Rectum (tissue), 1 donor: ENCODE measurements around the genes ZNF599, LSR, USF2 and GPR42.

DNA sequence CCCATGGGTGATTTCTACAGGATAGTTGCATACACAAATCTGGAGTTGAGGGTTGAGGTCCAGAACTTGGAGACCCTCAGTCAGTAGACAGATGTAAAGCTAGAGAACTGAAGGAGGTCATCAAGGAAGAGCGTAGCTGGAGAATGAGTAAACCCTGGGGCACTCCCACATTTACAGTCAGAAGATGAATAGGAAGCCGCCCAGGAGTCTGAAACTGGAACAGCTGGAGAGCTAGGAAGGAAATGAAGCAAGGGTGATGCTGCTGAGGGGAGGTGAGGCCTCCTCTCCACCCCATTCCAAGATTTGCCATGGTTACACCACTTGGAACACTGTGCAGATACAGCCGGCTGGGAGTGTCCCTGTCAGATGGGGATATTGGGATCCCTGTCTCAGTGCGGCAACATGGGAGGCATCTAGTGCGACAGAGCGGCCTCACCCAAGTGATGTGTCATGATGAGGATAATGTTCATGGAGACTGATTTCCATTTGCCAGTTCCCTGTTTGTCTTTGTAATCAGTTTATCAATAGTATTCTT is 51.8 kb upstream of the GPI start:
- PRO-cap = unidirectional peak, plus-strand start at position 241 of the sequence

DNA sequence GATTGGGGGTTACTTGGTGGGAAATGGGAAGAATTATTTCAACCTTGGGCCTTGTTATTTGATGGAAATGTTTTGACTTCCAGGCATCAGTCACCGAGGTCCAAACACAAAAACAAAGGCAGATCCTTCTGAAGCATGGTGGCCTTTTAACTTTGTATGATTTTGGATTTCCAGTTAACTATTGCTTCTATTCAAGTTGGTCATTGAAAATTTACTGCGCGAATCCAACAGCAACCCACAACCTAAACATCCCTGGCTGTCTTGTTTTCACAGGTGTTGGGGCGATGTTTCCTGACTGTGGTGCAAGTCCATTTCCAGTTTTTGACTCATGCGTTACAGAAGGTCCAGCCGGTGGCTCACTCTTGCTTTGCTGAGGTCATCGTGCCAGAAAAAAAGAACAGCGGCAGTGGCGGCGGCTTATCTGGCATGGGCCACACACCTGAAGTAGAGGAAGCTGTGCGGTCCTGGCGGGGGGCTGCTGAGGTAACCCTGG is 45.3 kb upstream of the GPI start:
- PRO-cap = no peak

- PRO-cap = no peak
Observed at GRCh38 chr19:34366186-34366722, 1.3 kb downstream of the GPI start.

DNA sequence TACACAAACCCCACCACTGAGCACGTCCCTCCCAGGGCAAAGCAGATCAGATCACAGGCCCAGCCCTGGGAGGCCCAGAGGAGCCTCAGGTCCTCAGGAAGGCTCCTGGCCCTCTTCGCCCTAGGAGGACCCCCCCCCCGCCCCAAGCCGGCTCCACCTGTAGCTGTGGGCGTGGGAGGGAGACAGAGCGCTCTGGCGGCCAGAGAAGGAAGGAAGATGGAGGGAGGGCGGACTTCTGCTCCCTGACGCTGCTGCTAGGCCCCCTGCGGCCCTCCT is 1.3 kb upstream of the ZNF181 start:
- PRO-cap = unidirectional peak, plus-strand start at position 202 of the sequence

GRCh38 chr19:34734758-34735141 is 707 bp downstream of the ZNF181 start:
- PRO-cap = bidirectional peak, plus-strand start at chr19:34734868, minus-strand start at chr19:34734530

DNA sequence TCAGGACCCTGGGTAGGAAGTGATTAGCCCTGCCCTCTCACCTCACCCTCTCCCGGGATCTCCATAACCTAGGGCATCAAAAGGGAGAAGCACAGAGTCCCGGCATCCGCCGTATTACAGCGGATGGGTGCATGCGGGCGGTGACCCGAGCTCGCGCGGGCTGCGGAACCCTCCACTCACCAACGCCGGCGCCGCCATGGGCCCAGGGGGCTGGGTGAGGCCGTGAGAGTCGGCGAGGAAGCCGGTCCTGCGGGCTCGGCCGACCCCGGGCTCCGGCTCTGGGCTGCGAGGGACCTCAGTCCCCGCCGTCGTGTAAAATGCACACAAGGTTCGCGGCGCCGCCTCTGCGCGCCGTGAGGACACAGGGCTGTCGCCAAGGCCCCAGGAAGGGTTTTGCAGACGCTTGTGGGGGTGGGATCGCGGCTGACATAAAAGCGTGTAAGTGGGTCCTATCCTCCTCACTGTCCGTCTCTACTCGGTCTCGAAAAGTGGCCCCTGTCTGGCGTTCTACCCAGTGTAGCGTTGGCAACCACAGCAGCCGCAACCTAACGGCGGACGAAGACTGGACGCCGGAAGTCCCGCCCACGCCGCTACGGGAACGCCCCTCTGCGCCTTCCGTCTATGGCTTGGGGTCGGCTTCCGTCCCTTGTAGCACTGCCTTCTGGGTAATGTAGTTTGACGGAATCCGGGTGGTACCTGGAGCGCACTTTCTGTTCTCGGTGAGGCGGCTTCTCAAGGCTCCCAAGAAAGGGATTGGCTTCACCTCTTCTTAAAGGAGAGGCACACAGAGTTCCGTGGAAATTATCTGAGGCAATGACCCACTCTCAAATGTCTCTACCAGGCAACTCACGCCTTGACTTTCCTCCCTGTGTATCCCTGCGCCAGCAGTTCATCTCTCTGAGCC is at the start of gene ZNF599:
Gene ZNF599 (minus strand): TSS at position 572 of the 904 bp plus-strand sequence.
- PRO-cap = unidirectional peak, minus-strand start at position 314 of the sequence; unidirectional peak, minus-strand start at position 547 of the sequence

DNA sequence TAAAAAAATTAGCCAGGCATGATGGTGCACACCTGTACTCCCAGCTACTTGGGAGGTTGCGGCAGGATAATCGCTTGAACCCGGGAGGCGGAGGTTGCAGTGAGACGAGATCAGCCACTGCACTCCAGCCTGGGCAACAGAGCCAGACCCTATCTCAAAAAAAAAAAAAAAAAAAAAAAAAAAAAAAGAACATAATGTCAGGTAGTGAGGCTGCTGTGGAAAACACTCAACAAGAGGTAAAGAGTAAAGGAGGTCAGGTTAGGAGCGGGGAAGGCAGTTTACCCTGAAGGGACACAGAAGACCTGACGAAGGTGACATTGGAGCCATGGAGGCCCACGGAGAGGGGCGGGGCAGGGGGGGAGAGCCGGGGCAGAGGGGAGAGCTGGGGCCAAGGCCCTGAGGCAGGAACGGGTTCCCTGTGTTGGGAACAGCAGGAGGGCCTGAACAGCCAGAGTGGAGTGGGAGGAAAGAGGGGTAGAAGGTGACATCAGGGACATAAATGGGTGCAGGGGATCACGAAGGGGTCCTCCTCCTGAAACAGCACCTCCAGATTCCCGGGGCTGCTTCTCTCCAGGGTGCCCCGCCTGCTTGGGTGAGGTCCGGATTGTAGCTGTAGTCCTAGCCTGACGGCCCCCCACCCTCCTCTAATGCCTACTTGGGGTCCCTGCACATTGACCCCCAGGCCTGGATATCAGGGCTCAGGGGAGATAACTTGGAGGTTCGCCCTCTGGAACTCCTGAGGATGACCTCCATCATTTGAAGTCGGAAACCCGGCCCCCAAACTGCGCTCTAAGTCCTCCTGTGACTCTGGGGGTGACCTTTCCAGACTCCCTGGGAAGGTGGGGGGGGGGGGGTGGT is 654 bp upstream of the SCN1B start:
- PRO-cap = no peak

- PRO-cap = no peak
Observed at GRCh38 chr19:35042837-35043346, 1.4 kb downstream of the HPN start.

GRCh38 chr19:35063627-35063925 is 22.1 kb downstream of the HPN start:
- PRO-cap = no peak

- PRO-cap = bidirectional peak, plus-strand start at chr19:35120759, minus-strand start at chr19:35120582; bidirectional peak, plus-strand start at chr19:35121134, minus-strand start at chr19:35121067
Observed at GRCh38 chr19:35120366-35121496, 5.1 kb downstream of the FXYD3 start.

GRCh38 chr19:35141684-35142262 is 1.3 kb upstream of the FXYD7 start:
- PRO-cap = no peak

- PRO-cap = unidirectional peak, plus-strand start at chr19:35153937
Observed at GRCh38 chr19:35153624-35154113, 866 bp upstream of the FXYD5 start.

DNA sequence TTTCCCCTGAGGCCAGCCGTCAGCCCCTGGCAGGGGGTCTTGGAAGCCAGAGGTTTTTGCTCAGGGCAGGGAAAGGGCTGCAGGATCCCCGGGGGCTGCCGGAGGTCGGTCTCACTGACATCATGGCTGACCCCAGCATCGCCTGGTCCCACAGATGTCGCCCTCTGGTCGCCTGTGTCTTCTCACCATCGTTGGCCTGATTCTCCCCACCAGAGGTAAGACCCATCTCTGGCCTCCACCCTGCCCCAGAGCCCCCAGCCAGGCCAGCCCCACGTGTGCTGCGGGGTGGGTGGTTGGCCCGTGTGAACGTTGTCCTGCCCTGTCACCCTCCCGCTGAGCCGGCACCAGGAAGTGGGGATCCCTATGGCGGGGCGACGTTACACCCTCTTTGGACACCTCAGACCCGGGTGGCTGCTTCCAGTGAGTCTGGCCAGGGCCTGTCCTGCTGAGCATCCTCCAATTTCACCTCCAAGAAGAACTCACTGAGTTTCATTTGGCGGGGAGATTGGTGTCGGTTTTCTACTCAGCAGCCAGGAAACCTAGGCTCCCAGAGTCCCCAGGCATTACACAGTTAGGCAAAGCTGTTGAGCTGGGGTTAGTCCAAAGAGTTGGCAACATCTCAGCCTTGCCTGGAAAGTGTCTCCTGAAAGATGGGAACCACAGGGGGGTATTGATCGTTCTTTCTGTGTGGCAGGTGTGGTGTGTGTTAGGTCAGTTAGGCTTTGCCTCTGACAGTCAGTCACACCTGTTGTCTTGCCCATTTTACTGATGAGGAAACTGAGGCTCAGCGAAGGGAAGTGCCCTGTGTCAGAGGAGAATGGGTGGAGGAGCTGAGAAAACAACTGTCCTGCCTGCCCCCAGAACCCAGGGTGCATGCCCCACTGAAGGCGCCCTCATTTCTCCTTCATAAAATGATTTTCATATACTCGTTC is 1.1 kb downstream of the FXYD5 start:
- PRO-cap = unidirectional peak, minus-strand start at position 335 of the sequence

- PRO-cap = bidirectional peak, plus-strand start at chr19:35211032, minus-strand start at chr19:35210838
Observed at GRCh38 chr19:35210596-35211118, 17.9 kb downstream of the FAM187B start.

GRCh38 chr19:35247381-35248230 is 1.2 kb upstream of the LSR start:
- PRO-cap = bidirectional peak, plus-strand start at chr19:35247741, minus-strand start at chr19:35247698; bidirectional peak, plus-strand start at chr19:35248026, minus-strand start at chr19:35247940

- PRO-cap = bidirectional peak, plus-strand start at chr19:35248401, minus-strand start at chr19:35248387; bidirectional peak, plus-strand start at chr19:35249012, minus-strand start at chr19:35248618
Observed at GRCh38 chr19:35248231-35249235, at the start of gene LSR. Gene LSR (plus strand): TSS chr19:35249002.

- PRO-cap = no peak
Observed at GRCh38 chr19:35266638-35266942, 2.2 kb upstream of the USF2 start.

- PRO-cap = bidirectional peak, plus-strand start at chr19:35269108, minus-strand start at chr19:35268920
Observed at GRCh38 chr19:35268772-35269188, at the start of gene USF2. Gene USF2 (plus strand): TSS chr19:35268962.

- PRO-cap = no peak
Observed at GRCh38 chr19:35281219-35281677, 1.1 kb upstream of the HAMP start.

DNA sequence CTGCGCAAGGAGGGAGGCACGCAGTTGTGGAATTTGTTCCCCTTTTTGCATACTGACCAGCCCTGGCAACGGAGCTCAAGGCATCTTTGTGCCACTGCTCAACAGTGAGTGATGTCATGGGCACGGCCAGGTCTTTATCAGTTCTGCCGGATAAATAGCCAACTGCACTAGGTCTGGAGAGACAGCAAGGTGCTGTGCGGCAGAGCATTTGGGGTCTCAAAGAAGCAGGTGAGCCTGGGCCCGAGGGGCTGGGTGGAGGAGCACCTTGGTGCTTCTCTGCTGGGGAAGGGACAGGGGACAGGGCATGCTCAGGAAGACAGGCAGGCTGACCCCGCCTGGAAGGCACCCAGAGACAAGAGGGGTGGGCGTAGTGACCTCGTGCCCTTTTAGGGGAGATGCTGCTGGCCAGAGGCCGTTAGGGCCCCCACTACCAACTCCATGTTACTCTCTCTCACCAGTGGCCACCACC is at the start of gene GPR42:
Gene GPR42 (plus strand): TSS at position 178 of the 469 bp plus-strand sequence.
- PRO-cap = no peak